AG04450 (cell line): Measurements from ENCODE around the genes NLRP6, SCT and TMEM80.

- CAGE, long polyA plus RNA = no peak
- RRBS = 0% methylated on average over 1 of the region's 26 CpGs
Observed at GRCh38 chr11:208958-209369, 1.5 kb downstream of the RIC8A start.

DNA sequence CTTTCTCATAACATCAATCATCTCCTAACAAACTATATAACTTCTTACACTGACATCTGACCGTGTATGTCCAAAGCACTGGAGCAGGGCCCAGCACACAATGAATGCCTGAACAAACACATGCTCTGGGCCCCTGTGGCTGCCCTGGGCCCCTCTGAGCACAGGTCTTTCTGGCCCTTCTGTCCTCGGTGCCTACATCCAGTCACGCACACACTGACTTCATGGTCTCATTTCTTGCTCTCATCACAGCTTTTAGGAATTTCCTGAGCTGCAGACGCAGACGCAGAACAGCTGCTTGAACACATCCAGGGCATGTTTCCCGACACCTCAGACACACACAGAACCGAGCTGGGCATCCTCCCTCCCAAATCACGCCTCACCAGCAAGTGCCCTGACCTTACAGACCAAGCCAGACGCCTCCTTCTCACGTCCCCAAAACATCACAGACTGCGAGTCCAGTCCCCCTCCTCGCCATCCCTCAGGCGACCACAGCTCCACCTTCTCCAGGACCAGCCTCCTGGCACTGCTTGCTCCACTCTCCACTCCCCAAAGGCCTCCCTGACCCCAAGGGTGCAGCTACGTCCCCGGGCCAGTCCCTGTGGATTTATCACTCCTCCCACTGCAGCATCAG, 13.1 kb downstream of the SIRT3 start:
- CAGE, long polyA plus RNA = no peak
- RRBS = no CpG with 5 or more reads among the region's 15 CpGs

DNA sequence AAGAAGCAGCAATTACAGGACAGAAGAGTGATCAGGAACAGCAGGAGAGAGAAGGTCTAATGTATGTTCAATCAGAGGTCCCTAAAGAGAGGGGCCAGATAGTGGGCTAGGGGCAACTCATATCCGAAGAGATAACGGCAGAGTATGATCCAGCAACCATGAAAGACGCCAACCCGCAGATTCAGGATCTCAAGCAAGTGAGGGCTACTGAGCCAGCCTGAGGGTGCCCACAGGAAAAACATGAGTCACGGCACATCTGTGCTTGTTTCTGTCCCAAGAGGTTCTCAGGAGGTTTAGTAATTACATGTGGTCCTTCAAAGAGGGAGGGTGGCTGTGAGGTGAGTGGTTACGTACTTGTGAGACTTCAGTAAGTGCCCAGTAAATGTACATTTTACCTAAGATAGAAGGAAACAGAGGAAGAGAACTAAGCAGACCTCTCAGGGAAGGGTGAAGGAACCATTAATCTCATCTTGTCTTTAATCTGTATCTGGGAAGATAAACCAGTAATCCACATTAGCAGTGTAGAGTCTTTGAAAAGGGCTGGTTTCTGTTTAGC, 10.4 kb downstream of the SIRT3 start:
- CAGE, long polyA plus RNA = no peak
- RRBS = no CpG with 5 or more reads among the region's 6 CpGs

GRCh38 chr11:278271-278561, at the start of gene NLRP6:
TSS of gene NLRP6 (plus strand) at chr11:278407.
- CAGE, long polyA plus RNA = no peak
- RRBS = 80% methylated on average over 2 of the region's 9 CpGs

- CAGE, long polyA plus RNA = no peak
- RRBS = 7% methylated on average over 59 of the region's 145 CpGs
Observed at GRCh38 chr11:279811-281104, 2.1 kb downstream of the NLRP6 start.

- CAGE, long polyA plus RNA = no peak
- RRBS = no CpG with 5 or more reads among the region's 26 CpGs
Observed at GRCh38 chr11:293474-294296, 4.8 kb downstream of the PGGHG start.

- CAGE, long polyA plus RNA = no peak
- RRBS = no CpG with 5 or more reads among the region's 28 CpGs
Observed at GRCh38 chr11:364278-364876, 4.9 kb upstream of the B4GALNT4 start.

DNA sequence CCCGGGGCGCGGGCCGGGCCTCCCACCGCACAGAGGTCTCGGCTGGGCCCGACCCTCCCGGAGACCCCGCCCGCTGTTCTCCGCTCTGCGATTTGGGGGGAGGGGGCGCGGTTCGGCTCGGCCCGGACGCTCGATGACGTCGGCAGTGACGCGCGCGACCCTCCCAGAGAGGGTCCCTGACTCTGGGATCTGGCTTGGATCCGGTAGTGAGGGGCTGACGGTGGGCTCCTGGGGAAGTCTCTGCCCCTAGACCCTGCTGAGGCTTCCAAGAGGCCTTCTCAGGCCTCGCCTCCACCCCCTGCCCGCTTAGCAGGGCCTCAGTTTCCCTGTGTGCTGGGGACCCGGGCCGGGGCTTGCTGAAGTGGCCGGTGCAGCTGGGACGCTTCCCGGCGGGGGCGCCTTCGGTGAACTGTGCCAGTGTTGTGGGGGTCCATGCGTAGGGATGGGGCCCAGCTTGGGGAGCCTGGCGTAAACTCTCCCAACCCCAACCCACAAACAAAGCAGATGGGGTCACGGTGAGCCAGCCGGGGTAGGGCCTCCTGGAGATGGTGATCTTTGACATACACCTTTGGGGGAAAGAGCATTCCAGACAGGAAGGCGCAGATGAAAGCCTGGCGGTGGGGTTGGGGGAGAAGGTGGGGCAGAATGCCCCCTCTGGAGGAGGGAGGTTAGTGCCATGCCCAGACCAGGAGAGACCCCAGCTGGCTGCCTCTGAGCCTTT, 919 bp downstream of the B4GALNT4 start:
- CAGE, long polyA plus RNA = no peak
- RRBS = 3% methylated on average over 23 of the region's 43 CpGs

DNA sequence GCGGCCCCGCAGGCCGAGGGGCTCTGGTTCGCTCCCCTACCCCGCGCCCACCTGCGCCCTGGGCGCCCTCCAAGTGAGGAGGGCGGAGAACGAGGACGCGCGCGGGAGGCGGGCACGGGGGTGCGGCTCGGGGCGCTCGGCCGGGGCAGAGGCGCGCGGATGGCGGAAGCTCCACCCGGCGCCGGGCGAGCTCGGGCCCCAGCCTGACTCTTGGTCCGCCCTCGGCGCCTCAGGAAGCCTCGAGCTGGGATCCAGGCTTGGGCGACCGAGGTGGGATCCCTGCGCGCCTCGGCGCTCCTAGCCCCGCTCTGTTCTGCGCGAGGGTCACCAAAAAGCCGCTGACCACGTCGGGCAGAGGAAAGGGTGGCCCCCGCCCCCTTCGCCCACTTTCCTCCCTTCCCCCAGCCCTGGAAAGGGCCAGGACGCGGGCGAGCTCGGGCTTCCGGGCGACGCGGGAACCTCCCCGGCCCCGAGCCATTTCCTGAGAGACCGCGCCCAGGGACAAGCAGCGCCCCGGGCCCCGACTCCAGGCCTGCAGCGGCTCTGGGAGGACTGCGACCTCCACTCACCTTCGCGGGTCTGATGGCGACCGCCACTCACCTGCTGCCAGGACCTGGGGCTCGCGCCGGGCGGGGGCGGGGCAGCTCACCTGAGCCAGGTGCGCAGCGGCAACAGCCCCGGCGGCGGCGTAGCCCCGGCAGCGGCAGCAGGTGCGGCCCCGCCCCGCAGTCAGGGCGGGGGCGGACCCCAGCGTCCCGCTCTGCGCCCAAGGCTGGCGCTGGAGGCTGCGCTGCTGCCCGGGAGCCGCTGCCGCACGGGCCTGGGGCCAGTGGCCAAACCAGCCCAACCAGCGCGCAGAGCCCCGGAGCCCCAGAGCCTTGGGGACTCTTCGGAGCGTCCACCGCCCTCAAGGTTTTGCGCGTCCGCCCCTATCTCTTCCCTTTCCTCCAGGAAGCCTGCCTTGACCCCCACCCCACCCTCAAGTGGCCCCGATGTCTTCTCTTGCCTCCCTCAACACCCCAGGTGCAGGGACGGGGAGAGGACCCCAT, 2.2 kb upstream of the SIGIRR start:
- CAGE, long polyA plus RNA = no peak
- RRBS = 5% methylated on average over 30 of the region's 107 CpGs

DNA sequence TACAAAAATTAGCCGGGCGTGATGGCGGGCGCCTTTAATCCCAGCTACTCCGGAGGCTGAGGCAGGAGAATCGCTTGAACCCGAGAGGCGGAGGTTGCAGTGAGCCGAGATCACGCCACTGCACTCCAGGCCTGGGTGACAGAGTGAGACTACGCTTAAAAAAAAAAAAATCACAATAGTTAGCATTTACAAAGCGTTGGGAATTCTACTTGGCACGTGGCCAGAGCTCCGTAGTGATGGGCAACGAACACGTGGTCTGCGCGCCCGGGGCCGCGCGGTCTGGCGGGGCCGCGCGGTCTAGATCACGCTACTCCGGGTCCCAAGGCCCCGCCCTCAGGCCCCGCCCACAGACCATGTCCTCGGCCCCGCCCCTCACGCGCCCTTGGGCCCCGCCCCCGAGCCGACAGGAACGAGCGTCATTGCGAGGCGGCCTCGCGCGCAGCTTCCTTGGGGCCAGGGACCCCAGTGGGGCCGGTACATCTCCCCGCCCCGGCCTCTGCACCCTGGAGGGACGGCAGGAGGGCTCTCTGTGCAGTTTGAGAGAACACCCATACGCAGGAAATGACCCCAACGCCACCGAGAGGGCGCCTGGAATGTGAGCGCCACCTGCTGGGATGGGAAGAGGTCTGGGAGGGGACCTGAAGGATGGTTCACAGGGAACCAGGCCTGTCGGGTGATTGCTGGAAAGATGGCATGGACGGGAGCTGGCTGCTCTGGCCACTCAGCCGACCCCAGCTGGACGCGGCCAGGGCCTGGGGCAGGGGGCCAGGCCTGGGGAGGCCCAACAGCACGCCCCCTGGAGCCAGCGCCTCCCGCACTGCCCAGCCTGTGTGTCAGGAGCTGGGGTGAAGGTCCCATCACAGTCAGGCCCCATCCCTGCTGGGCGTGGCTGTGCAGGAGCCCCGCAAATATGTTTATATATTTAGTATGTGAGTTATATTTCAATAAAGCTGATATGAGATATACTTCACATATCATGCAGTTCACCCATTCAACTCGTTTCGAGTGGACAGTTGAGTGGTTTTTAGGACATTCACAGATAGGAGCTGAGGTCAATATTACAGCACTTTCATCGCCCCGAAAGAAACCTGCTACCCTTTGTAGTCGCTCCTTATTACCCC, 1.9 kb upstream of the PTDSS2 start:
- CAGE, long polyA plus RNA = no peak
- RRBS = 3% methylated on average over 10 of the region's 68 CpGs

GRCh38 chr11:502059-502566, 4.9 kb downstream of the RNH1 start:
- CAGE, long polyA plus RNA = no peak
- RRBS = no CpG with 5 or more reads among the region's 9 CpGs

GRCh38 chr11:503964-505273, 2.6 kb downstream of the RNH1 start:
- CAGE, long polyA plus RNA = start-site peak on the minus strand at chr11:504454-504495, 142 and 269 reads in 2 replicates; start-site peak on the minus strand at chr11:504876-504968, 142 and 203 reads in 2 replicates
- RRBS = 10% methylated on average over 19 of the region's 79 CpGs

GRCh38 chr11:579981-580475, 3.8 kb downstream of the PHRF1 start:
- CAGE, long polyA plus RNA = no peak
- RRBS = no CpG with 5 or more reads among the region's 14 CpGs

- CAGE, long polyA plus RNA = no peak
- RRBS = 84% methylated on average over 5 of the region's 18 CpGs
Observed at GRCh38 chr11:597279-597630, 18.5 kb downstream of the IRF7 start.

DNA sequence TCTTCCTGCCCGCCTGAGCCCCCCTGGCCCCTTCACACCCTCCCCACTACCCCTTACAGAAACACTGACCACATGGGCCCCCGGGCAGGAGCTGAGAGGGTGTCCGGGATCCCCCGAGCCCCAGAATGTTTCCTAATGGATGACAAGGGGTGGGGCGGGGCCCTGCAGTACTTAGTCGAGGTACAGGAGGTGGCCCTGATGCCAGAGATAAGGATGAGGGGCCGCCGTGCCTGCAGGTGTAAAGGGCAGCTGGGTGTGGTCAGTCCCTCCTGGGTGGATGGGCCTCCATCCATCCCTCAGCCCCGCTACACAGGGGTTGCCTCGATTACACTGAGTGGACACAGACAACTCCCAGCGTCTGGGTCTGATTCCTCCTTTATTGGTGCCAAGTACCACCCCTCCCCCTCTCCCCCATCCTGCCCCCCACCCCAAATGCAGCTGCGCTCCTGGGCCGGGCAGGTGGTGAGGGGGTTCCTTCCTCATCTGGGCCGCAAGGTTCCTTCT, 977 bp downstream of the SCT start:
- CAGE, long polyA plus RNA = no peak
- RRBS = no CpG with 5 or more reads among the region's 14 CpGs

DNA sequence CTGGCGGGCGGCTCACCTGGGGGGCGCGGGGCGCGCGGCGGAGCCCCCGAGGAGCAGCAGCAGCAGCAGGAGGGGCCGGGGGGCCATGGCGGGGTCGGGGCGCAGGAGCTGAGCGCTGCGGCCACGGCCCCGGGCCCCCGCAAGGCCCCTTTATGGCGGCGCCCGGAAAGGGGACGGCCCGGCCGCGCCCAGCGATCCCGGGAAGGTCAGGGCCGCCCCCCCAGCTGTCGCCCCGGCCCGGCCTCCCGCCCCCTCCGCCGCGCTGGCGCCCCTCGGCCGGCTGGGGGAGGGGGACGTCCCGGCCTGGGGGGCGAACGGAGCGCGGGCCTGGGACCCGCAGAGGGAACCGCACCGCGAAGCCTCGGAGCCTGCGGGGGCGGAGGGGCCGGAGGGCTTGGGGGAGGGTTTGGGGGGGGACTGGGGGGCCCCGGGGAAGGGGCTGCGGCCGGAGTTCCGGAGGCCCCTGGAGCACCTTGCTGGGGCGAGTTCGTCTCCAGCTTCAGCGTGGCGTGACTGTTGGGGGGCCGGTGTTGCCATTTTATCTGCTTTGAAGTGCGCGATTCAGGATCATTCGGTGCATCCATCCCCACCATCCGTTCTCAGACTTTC, at the start of gene SCT:
SCT (minus strand) TSS at position 125 of the 609 bp plus-strand sequence.
- CAGE, long polyA plus RNA = no peak
- RRBS = 14% methylated on average over 39 of the region's 65 CpGs

DNA sequence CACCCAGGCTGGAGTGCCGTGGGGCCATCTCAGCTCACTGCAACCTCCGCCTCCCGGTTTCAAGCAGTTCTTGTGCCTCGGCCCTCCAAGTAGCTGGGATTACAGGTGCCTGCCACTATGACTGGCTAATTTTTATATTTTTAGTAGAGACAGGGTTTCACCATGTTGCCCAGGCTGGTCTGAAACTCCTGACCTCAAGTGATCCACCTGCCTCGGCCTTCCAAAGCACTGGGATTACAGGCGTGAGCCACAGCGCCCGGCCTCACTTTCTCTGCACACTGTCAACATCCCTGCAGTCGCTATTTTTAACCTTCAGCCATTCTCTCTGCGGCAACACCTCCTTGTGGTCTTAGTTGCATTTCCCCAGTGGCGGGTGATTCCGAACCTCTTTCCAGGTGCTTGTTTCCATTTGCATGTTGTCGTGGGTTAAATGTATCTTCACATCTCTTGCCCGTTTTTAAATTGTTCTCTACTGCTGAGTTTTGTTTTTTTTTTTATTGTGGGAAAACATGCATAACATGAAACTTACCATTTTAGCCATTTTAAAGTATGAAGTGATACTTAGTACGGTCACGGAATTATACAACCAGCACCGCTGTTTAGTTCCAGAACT, 2.2 kb upstream of the SCT start:
- CAGE, long polyA plus RNA = no peak
- RRBS = no CpG with 5 or more reads among the region's 17 CpGs

DNA sequence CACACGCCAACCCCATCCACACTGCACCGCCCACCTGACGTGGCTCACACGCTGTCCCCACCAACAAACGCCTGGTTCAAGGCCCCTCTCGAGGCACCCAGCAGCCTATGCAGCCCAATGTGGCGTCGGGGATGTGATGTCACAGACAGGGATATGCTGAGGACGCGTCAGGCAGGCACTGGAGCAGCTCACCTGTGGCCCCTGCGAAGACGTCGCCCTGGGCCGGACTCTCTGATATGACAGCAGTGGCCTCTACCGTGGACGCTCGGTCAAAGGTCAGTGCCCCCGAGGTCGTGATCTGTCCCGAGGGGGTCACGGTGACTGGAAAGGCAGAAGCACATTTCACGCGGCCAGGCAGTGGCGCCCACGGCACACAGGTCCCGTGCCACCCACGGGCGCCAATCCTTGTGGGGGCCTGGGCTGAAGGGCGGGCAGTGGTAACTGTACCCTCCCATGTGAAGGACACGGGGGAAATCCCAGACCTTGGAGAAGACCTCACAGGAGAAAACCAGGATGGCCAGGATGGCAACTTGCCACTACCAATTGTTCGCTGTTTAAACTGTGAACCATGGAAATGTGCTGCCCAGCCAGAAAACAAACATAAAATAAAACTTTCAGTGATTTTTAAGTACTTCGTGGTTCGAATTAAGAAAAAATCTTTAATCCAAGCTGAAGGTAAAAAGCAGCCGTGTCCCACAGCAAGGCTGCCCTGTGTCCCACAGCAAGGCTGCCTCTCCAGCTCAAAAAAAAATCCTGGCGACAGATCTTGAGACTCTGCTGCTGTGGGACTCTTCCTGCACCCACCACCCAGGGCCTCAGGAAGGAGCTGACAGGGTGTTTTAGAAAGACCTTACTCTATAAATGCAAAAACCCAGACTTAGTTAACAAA, 15.3 kb downstream of the DEAF1 start:
- CAGE, long polyA plus RNA = no peak
- RRBS = no CpG with 5 or more reads among the region's 35 CpGs

DNA sequence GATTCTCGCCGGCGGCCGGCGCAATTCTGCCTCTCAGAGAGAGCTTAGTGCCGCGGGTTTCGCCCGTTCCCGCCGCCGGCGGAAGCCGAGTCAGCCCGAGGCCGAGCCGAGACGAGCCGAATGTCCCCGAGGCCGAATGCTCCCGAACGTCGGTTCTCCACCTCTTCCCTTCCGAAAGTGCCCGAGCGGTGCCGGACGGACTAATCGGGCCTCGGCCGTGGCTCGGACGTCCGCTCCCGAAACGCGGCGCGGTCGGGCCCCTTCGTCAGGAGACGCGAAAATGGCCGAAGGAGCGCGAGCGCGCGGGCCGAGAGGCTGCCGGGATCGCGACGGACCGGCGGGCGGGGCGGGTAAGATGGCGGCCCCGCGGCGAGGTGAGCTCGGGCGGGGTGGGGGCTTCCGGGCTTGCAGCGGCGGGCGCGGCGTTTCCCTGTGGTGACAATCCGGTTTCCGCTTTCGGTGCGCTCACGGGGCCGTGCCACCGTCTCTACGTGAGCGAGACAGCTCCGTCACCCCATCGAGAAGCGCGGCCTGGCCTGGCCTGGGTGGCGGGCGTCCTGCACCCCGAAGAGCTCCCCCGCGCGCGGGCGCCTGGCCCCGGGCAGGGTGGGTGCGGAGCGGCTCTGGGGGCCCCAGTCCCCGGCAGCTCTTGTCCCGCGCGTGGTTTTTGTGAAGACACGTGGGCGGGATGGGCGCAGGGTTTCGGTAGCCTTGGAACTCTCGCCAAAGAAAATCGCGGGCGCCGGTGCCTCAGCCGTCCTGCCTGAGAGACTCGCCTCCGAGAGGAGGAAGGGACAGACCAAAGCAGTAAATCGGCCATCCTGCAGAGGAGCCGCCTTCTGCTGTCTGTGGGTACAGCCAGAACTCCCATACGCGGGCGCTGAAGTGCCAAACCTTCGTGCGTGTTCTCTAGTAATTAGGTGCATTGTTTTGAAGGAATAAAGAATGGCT, at the start of gene TMEM80:
TMEM80 (plus strand) TSS at position 344 of the 951 bp plus-strand sequence.
- CAGE, long polyA plus RNA = start-site peak on the plus strand centred at position 341 of the sequence, 25 bp wide, 76 and 61 reads in 2 replicates
- RRBS = 2% methylated on average over 47 of the region's 118 CpGs

GRCh38 chr11:697742-698484, 2.3 kb downstream of the TMEM80 start:
- CAGE, long polyA plus RNA = no peak
- RRBS = no CpG with 5 or more reads among the region's 17 CpGs